Type B pancreatic cell (in vitro differentiated cells): Measurements from ENCODE around the genes SH2D3A, MBD3L4, TEX45, MCOLN1 and CD209.

GRCh38 chr19:6735222-6736075 is 1.9 kb downstream of the GPR108 start:
- PRO-cap: no peak

- PRO-cap: bidirectional peak, plus-strand start at chr19:6736599, minus-strand start at chr19:6736579
These were observed 1.0 kb downstream of the GPR108 start for GRCh38 chr19:6736315-6736844.

- PRO-cap: no peak
These were observed 4.6 kb downstream of the TRIP10 start for GRCh38 chr19:6743760-6744813.

- PRO-cap: no peak
These were observed 6.5 kb downstream of the SH2D3A start for GRCh38 chr19:6760509-6761313.

GRCh38 chr19:6767327-6768322 is at the start of gene SH2D3A:
Gene SH2D3A (minus strand): TSS chr19:6767435.
- PRO-cap: bidirectional peak, plus-strand start at chr19:6767353, minus-strand start at chr19:6767349; bidirectional peak, plus-strand start at chr19:6767626, minus-strand start at chr19:6767486

DNA sequence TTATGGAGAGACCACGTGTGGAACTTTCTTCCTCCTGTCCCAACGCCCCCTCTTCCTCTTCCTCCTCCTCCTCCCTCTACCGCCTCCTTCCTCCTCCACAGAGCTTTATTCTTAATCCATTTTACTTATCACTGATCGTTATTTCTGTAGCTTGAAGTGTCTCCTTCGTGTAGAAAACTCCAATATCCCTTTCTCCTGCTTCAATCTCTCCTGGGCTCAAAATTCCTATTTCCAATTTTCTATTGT is 53.5 kb downstream of the MBD3L2B start:
- PRO-cap: no peak

DNA sequence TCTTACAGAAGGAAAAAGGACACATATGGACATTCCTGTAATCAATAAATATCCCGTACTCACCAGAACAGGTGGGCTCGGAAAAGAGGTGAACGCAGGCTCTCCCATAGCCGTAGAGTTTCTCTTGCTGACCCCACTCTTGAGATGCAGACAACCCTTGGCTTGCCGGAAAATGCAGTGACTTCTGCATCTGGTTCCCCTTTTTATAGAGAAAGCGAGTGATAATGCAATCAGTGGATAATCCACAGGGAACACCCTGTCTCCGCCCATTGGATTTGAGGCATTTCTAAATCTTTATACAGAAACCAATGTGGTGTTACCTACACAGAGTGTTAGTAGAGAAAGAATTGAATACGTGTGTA is at the start of gene MBD3L4:
TSS of gene MBD3L4 (minus strand) at position 143 of the 362 bp plus-strand sequence.
- PRO-cap: no peak

- PRO-cap: no peak
These were observed 69.0 kb downstream of the ZNF557 start for GRCh38 chr19:7138426-7138943.

- PRO-cap: no peak
These were observed 72.1 kb downstream of the ZNF557 start for GRCh38 chr19:7141456-7142097.

GRCh38 chr19:7145412-7145860 is 75.9 kb downstream of the ZNF557 start:
- PRO-cap: no peak

DNA sequence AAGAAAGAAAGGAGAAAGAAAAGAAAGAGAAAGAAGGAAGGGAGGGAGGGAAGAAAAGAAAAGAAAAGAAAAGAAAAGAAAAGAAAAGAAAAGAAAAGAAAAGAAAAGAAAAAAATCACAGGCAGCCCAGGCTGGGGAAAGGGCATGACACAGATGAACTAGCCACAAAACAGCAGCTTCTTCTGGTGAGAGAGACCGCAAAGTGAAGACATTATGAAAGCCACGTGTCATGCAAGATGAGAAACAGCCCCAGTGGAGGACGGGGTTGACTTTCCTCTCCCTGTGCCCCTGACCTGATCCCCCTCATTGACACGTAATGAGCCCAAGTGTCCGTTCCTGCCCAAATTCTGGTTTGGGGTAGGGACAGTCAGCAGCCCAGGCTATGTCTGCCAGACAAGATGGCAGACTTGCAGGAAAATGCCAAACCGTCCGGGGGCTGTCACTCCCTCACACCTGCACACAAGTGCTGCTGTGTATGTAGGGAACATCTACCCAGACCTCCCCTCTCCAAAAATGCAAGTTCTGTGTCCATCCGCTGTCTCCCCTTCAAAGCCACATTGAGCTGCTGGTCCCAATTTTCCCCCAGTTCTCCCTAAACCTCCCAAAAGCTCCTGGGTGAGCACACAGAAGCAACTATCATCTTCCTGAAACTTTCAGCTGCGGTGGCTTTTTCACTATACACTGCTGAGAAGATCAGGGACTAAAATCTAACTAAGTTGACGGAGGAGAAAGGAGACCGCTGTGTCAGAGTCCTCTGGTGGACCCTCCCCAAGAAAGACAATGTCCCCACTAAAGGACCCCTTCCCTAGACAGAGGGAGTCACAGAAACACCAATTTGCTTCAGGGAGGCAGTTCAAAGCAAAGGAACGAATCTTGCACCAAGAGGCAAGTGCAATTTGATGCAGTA is 101.8 kb downstream of the INSR start:
- PRO-cap: no peak

- PRO-cap: no peak
These were observed 91.1 kb downstream of the INSR start for GRCh38 chr19:7202768-7203778.

GRCh38 chr19:7211453-7212056 is 82.7 kb downstream of the INSR start:
- PRO-cap: no peak

DNA sequence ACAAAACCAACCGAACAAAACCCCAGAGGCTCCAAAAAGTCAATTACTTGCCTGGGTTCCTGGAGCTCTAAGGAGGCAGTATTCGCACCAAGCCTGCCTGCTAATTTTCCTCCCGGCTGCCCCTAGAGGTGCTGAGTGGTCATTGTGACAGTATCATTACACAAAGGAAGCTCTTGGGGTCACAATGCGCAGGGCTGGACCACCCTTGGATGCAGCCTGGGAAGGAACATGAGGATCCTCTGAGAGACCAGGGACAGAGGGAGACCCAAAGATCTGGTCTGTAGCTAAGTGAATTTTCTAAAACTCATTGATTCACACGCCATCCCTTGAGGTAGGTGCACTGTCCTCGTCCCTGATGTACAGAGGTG is at the start of gene TEX45:
TSS of gene TEX45 (plus strand) at position 197 of the 368 bp plus-strand sequence.
- PRO-cap: no peak

- PRO-cap: no peak
These were observed 9.1 kb downstream of the TEX45 start for GRCh38 chr19:7506356-7506854.

- PRO-cap: bidirectional peak, plus-strand start at chr19:7522677, minus-strand start at chr19:7522485
These were observed at the start of gene MCOLN1 for GRCh38 chr19:7522097-7522878. Gene MCOLN1 (plus strand): TSS chr19:7522624.

GRCh38 chr19:7637309-7638234 is 662 bp downstream of the STXBP2 start:
- PRO-cap: no peak

GRCh38 chr19:7707078-7707473 is 5.1 kb upstream of the FCER2 start:
- PRO-cap: no peak

- PRO-cap: no peak
These were observed at the start of gene CD209 for GRCh38 chr19:7747377-7747763. Gene CD209 (minus strand): TSS chr19:7747534.

DNA sequence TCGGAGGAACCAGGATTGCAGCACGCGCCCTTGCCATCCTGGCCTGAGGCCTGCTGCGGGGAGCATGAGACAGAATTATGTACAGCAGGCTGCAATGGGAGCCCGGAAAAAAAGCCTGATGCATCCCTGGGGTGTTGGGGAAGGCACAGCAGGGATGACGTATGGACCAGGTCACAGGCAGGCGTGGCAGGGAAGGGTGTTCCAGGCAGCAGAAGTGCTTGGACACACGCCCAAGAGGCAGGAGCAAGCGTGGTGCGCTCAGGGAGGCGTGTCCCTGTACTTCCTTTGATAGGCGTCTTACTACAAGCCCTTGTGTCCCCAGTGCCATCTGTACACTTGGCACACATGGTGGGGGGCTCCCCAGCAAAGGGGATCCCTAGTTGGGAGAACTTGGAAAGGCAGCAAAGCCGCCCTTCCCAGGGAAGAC is 3.4 kb downstream of the EVI5L start:
- PRO-cap: no peak